Adrenal gland (tissue), 7 donors: ENCODE measurements around a stretch of chr7.

GRCh38 chr7:62797-63138 is 129.6 kb upstream of the FAM20C start:
- PRO-cap, 3 experiments = peak in 1 of 3 experiments; most common plus-strand start chr7:63045 (in 1)
- RAMPAGE, long total RNA, 4 experiments = no peak in any of the 4 experiments
- RRBS = no CpG with 5 or more reads among the region's 14 CpGs

- PRO-cap, 3 experiments = peak in 1 of 3 experiments; most common minus-strand start chr7:113077 (in 1)
- RAMPAGE, long total RNA, 4 experiments = no peak in any of the 4 experiments
- RRBS = no CpG with 5 or more reads among the region's 11 CpGs
These were observed 79.6 kb upstream of the FAM20C start for GRCh38 chr7:112695-113341.

- PRO-cap, 3 experiments = peak in 3 of 3 experiments; most common plus-strand start chr7:151082 (in 2); most common minus-strand start chr7:150751 (in 1)
- RAMPAGE, long total RNA, 4 experiments = no peak in any of the 4 experiments
- RRBS = no CpG with 5 or more reads among the region's 22 CpGs
These were observed 41.8 kb upstream of the FAM20C start for GRCh38 chr7:150460-151164.

- PRO-cap, 3 experiments = no peak in any of the 3 experiments
- RAMPAGE, long total RNA, 4 experiments = no peak in any of the 4 experiments
- RRBS = no CpG with 5 or more reads among the region's 15 CpGs
These were observed 38.6 kb upstream of the FAM20C start for GRCh38 chr7:153695-154311.

DNA sequence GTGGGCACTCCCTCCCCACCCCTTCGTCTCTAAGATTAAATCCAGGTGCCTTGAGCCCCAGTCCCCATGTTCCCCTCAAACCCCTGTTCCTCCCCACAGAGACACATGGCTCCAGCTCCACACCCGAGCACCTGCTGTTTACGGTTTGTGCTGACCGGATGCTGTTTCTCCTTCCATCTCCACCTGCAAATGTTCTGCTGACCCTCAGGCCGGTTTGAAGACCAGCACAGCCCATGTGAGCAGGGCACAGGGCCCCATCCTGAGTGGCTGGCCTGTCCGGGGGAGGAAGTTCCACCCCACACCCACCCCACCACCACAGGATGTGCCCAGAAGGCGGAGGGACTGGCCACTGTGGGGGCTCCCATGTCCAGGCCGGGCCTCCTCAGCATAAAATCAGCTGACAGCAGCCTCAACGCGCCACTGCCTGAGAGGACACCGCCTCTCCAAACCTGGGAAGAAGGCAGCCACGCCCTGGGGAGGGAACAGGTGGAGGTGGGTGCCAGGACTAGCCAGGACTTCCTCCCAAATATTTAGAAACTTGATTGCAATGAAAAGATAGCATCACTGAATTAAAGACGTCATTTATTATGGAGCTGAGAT is 27.6 kb upstream of the FAM20C start:
- PRO-cap, 3 experiments = peak in 2 of 3 experiments; most common plus-strand start position 417 of the sequence (in 1); most common minus-strand start position 191 of the sequence (in 2)
- RAMPAGE, long total RNA, 4 experiments = no peak in any of the 4 experiments
- RRBS = 44% methylated on average over 4 of the region's 13 CpGs

DNA sequence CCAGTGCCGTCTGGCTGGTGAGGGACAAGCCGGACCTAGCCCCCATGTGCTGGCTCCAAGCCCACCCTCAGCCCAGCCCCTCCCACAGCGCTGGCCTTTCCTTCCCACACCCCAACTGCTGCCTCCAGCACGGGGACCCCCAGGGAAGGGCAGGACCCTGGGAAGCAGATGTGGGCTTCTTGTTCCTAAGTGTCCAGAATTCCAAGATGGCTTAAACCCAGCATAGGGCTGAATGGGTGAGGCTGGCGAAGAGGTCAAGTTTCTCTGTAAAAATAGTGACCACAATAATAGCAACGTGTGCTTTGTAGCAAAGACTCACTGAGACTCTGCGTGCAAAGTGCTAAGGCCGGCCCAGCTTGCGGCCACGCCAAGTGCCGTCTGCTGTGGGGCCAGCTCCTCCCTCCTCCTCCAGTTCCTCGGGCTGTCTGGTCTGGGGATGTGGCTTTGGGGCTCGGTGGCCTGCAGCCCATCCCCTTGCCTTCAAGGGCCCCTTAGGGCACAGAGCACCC is 7.8 kb upstream of the FAM20C start:
- PRO-cap, 3 experiments = no peak in any of the 3 experiments
- RAMPAGE, long total RNA, 4 experiments = no peak in any of the 4 experiments
- RRBS = no CpG with 5 or more reads among the region's 13 CpGs

- PRO-cap, 3 experiments = no peak in any of the 3 experiments
- RAMPAGE, long total RNA, 4 experiments = no peak in any of the 4 experiments
- RRBS = no CpG with 5 or more reads among the region's 16 CpGs
These were observed 20.7 kb downstream of the FAM20C start for GRCh38 chr7:212969-213605.

- PRO-cap, 3 experiments = no peak in any of the 3 experiments
- RAMPAGE, long total RNA, 4 experiments = no peak in any of the 4 experiments
- RRBS = no CpG with 5 or more reads among the region's 19 CpGs
These were observed 24.4 kb downstream of the FAM20C start for GRCh38 chr7:216637-217236.

- PRO-cap, 3 experiments = no peak in any of the 3 experiments
- RAMPAGE, long total RNA, 4 experiments = no peak in any of the 4 experiments
- RRBS = no CpG with 5 or more reads among the region's 29 CpGs
These were observed 44.8 kb downstream of the FAM20C start for GRCh38 chr7:236730-237953.

DNA sequence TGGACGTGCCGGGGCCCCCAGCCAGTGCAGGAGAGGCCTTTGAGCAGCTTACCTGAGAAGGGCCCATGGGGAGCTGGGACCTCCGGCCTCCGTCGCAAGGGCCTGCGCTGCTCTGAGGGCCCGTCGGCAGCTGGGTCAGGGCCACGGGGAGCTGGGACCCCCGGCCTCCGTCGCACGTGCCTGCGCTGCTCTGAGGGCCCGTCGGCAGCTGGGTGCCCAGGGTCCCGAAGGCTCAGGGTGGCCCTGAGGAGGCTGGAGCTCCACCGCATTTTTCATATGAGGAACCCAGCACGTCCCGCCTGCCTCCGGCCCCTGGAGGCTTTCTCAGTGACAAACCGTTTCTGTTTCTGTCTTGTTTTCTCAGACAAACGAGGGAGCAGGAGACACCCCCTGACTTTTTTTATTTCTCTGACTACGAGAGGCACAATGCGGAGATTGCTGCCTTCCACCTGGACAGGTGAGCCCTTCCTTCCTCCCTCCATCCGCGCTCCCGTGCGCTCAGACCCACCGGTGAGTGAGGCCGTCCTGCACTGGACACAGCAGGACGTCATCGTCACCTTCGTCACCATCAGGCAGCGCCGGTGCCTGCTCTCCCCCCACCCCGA is 43.8 kb upstream of the FOXL3 start:
- PRO-cap, 3 experiments = no peak in any of the 3 experiments
- RAMPAGE, long total RNA, 4 experiments = no peak in any of the 4 experiments
- RRBS = 94% methylated on average over 5 of the region's 37 CpGs

DNA sequence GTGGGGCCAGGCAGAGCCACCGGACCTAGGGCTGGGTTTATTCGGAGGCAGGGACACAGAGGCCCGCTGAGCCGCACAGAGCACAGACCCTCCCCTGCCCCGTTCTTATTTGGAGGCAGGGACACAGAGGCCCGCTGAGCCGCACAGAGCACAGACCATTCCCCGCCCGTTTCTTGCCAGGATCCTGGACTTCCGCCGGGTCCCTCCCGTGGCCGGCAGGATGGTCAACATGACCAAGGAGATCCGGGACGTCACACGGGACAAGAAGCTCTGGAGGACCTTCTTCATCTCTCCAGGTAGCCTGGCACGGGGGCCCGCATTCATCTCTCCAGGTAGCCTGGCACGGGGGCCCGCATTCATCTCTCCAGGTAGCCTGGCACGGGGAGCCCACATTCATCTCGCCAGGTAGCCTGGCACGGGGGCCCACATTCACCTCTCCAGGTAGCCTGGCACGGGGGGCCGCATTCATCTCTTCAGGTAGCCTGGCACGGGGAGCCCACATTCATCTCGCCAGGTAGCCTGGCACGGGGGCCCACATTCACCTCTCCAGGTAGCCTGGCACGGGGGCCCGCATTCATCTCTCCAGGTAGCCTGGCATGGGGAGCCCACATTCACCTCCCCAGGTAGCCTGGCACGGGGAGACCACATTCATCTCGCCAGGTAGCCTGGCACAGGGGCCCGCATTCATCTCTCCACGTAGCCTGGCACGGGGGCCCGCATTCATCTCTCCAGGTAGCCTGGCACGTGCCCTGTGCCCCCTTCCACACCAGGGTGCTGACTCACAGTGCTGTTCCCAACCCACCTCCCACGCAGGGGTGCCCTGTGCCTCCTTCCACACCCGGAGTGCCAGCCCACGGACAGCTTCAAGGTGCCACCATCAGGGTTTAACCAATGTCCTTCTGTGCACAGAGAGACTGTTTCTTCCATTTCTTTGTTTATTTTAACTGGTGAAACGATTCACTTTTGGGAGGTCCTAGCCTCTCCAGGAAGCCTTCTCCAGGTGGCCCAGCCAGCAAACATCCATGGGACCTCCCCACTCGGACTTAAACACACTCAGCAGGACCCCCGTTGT is 41.5 kb upstream of the FOXL3 start:
- PRO-cap, 3 experiments = no peak in any of the 3 experiments
- RAMPAGE, long total RNA, 4 experiments = no peak in any of the 4 experiments
- RRBS = no CpG with 5 or more reads among the region's 43 CpGs

DNA sequence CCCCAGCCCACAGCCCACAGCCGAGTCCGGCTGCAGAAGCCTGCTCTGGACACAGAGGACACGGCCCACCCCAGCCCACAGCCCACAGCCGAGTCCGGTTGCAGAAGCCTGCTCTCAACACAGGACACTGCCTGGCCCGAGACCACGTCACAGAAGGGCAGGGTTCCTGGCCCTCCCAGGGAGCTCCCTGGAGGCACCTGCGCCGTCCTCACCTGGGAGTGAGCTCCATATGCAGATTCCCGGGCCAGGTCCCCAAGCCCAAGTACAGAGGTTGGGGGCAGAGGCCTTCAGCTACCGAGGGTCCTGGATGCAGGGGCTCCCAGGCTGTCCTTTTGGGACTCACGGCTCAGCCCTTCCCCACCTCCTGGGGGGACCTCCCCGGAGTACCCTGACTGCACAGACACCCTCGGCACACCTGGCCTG is 23.8 kb upstream of the FOXL3 start:
- PRO-cap, 3 experiments = no peak in any of the 3 experiments
- RAMPAGE, long total RNA, 4 experiments = no peak in any of the 4 experiments
- RRBS = no CpG with 5 or more reads among the region's 14 CpGs

DNA sequence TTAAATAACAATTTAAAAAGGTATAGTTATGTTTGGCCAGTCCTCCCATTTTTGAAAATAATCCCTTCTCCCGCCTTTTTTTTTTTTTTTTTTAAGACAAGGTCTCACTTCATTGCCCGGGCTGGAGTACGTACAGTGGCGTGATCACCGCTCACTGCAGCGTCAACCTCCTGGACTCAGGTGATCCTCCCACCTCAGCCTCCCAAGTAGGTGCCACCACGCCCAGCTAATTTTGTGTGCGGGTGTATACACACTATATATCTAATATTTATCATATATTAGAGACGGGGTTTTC is 16.3 kb downstream of the FOXL3 start:
- PRO-cap, 3 experiments = peak in 3 of 3 experiments; most common minus-strand start position 84 of the sequence (in 2)
- RAMPAGE, long total RNA, 4 experiments = no peak in any of the 4 experiments
- RRBS = no CpG with 5 or more reads among the region's 9 CpGs

GRCh38 chr7:323446-323764 is 33.4 kb downstream of the FOXL3 start:
- PRO-cap, 3 experiments = no peak in any of the 3 experiments
- RAMPAGE, long total RNA, 4 experiments = no peak in any of the 4 experiments
- RRBS = no CpG with 5 or more reads among the region's 9 CpGs

DNA sequence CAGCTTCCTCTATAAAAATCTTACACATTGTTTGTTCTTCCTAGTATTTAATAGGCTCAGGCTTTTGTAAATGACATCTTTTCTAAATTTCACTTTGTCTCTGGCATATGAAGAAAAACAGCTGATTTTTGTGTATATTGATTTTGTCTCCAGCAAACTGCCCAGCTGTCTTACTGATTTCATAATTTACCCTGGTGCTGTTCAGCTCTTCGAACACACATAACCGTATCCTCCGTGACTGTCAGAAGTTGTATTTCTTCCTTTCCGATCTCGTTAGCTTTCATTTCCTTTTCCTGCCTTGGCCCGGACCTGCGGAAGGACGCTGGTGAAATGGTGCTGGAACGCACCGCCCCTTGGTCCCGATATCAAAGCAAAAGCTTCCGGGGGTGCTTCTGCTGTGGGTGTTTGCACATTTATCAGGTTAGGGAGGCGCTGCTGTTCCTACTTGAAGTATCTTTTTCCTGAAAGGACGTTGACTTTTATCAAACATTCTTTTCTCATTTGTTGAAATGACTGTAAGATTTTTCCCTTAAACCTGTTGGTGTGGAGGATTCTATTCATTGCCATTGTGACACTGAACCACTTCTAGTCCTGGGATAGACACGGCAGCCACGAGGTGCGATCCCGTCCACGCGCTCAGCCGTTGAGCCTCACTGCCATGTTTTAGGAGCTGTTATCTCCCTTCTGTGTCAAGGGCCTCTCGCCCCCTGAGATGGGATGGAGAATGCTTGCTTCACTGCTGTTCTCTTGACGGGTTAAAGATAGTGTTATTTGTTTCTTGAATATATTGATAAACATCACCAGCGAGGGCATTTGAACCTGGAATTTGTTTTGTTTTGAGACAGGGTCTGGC is 72.5 kb downstream of the FOXL3 start:
- PRO-cap, 3 experiments = peak in 3 of 3 experiments; most common minus-strand start position 254 of the sequence (in 3)
- RAMPAGE, long total RNA, 4 experiments = no peak in any of the 4 experiments
- RRBS = 10% methylated on average over 6 of the region's 24 CpGs

- PRO-cap, 3 experiments = no peak in any of the 3 experiments
- RAMPAGE, long total RNA, 4 experiments = no peak in any of the 4 experiments
- RRBS = 60% methylated on average over 42 of the region's 83 CpGs
These were observed 89.6 kb downstream of the FOXL3 start for GRCh38 chr7:379040-380472.

- PRO-cap, 3 experiments = no peak in any of the 3 experiments
- RAMPAGE, long total RNA, 4 experiments = no peak in any of the 4 experiments
- RRBS = 83% methylated on average over 4 of the region's 37 CpGs
These were observed 94.6 kb downstream of the PDGFA start for GRCh38 chr7:424785-425608.

- PRO-cap, 3 experiments = peak in 1 of 3 experiments; most common plus-strand start chr7:465248 (in 1); most common minus-strand start chr7:465192 (in 1)
- RAMPAGE, long total RNA, 4 experiments = no peak in any of the 4 experiments
- RRBS = 21% methylated on average over 4 of the region's 27 CpGs
These were observed 54.6 kb downstream of the PDGFA start for GRCh38 chr7:464922-465489.

GRCh38 chr7:503549-504179 is 16.0 kb downstream of the PDGFA start:
- PRO-cap, 3 experiments = no peak in any of the 3 experiments
- RAMPAGE, long total RNA, 4 experiments = no peak in any of the 4 experiments
- RRBS = no CpG with 5 or more reads among the region's 22 CpGs

GRCh38 chr7:520563-520841 is 856 bp upstream of the PDGFA start:
- PRO-cap, 3 experiments = no peak in any of the 3 experiments
- RAMPAGE, long total RNA, 4 experiments = no peak in any of the 4 experiments
- RRBS = 8% methylated on average over 8 of the region's 31 CpGs